Fibroblast of villous mesenchyme (primary cell): ENCODE data around the genes TMCO6, PCDHA9, PCDHB16, PCDHGA1, PCDHGB2, PCDHGB4 and PCDHGB6.

- CAGE, long polyA plus RNA = no peak
These were observed 638 bp downstream of the NRG2 start for GRCh38 chr5:140042518-140042803.

GRCh38 chr5:140228074-140229032 is 53.4 kb downstream of the CYSTM1 start:
- CAGE, long polyA plus RNA = no peak

DNA sequence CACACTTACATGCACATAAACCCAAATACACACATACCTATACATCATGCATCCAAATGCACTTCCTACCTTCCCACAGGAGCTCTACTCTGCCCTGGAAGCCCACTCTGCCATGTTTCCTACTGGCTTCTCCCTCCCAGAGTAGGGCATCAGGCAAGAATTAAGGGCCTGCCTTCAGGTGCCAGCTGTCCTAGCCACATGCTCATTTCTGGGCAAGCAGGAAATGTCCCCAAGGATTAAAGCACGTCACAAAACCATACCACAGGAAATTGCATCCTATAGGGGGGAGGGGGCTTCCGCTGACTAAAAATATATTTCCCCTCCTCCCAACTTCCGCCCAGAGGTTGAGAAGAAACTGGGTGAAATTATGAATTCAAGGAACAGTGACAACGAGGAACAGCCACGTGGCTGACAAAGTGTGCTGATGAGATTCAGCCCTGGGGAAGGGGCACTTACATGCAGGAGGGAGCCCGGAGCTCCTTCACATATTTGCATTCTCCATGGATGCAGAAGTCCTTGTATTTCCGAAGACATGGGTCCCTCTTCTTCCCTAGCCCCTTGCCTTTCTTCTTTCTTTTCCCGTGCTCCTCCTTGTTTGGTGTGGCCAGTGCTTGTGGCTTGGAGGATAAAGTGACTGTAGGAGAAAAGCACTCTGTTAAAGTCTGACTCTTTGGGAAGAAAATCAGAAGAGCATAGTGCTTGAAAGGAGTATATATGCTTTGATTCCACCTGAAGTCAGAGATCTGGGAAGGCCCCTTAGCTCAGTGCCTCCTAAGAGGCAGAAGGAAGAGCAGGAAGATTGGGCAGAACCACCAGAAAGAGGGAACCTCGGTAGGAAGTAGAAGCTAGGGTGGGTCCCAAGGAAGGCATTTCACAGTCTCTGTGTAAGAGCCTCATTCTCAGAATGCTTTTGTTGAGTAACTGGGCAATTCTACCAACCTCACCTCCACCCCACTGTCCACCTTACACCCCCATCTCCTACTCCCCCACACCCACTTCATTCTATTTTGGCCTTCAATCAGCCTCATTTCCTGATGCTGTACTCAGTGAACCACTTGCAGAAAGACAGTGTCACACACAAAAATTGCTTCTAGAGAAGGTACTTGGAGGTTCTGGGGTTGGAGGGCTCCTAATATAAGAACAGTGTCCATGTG is 3.8 kb downstream of the HBEGF start:
- CAGE, long polyA plus RNA = no peak

DNA sequence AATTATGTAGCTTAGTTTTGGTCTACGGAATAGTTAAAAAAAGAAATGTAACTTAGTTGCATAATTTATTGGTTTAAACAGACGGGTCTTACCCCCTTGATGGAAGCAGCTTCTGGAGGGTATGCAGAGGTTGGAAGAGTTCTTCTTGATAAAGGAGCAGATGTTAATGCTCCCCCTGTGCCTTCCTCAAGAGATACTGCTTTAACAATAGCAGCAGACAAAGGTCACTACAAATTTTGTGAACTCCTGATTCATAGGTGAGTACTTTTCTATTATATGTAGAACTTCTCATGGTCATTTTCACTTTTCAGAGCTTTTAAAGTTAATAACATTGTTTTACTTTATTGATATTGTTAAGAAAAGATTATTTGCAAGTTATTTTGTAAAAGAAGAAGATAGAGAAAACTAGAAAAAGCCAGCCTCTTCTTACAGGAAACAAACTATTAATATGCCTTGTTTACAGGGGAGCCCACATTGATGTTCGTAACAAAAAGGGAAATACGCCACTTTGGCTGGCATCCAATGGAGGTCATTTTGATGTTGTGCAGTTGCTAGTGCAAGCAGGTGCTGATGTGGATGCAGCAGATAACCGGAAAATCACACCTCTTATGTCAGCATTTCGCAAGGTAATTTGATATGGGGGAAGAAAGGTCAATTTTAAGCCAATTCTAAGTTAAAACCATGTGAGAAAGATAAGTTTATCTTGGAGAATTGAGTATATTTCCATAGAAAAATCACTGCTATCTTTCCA is 37.7 kb upstream of the EIF4EBP3 start:
- CAGE, long polyA plus RNA = no peak

DNA sequence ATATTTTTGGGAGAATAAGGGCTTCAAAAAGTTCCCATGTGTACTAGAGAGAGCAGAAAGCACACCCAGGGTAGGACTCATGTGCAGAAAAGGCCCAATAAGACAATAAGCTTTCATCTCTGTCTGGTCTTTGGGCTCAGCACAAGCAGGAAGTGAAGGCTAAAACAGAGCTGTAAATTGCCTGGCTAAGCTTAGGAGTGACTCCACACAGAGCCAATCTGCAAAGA is 12.0 kb downstream of the SLC35A4 start:
- CAGE, long polyA plus RNA = no peak

DNA sequence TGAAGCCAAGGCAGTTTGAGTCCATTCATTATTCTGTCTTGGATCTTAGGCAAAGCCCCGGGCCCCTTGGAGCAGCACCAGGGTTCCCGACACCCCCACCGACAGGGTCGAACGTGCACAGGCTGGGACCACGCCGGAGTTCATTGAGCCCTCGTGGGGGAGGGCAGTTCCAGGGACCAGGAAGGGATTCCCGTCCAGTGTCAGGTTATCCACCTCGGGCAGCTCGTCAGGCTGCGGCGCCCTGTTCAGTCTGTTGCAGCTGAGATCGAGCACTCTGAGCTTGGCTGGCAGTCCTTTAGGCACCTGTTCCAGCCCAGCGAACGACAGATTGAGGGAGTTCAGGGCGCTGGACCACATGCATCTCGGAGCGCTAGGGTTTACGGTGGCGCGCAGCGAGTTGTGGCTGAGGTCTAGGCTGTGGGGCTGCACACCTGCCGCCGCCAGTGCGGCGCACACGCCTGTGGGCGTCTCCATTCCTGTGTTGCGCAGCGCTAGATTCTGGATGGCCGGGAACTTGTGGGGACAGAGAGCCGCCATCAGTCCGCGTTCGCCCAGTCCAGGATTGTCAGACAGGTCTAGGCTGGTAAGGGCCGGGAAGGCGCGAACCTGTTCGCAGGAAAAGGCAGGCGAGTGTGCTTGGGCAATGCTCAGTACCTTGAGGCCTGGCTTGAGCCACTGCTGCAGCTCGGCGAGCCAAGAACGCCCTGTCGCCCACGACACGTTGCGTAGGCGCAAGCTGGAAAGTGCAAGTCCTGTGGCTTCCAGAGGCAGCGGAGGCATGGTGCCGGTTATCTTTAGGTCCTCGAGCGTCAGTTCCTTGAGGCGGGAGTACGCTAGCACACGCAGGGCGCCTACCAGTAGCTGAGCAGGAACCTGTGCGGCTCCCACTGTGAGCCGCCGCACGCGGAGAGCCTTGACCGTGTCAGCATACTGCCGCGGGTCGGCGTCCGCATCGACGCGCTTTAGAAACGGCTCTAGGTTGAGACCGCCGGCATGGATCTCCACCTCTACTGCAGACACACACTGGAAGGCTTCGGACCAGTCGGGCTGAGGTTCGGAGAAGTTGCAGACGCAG is 827 bp downstream of the CD14 start:
- CAGE, long polyA plus RNA = no peak

DNA sequence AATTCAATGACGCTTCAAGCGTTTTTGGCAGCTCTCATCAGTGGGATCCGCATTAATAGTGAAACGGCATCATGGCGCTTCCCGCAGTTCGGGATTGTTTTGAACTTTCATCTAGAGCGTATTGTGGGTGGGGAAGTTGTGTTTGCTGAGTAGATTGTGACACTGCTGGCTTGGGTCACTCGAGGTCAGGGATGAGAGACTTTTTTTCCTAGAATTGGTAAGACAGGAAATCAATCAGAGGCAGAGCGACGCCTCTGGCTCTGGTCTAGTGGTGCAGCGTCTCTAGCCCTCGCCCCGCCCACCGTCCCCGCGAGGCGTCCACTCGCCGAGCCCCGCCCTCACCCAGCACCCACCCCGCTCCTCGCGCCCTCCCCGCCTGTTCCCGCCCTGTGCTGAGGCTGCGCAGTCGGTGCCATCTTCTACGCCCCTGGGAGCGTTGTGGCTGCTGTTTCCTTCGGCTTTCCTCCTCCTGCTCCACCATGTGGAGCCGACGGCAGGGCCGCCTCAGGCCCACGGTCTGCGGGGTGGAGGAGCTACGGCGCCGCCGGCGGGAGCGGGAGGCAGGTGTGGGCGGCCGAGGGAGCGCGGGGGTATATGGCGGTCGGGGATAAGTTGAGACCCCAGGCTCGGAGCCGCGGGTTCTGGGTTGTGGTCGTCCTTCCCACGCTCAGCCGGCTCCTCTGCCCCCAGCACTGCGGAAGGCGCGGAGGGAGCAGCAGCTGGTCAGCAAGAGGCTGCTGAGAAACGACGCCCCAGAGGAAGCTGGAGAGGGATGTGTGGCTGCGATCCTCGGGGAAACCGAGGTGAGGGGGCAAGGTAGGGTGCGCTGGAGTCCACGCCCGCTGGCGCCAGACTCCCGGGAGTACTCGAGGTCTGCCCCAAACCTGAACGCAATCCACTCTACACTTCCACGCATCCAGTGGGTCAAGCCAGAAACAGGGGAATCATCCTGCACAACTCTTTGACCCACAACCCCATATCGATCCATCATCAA is at the start of gene TMCO6:
Gene TMCO6 (plus strand): TSS at position 403 of the 994 bp plus-strand sequence.
- CAGE, long polyA plus RNA = no peak

- CAGE, long polyA plus RNA = no peak
These were observed 3.0 kb downstream of the NDUFA2 start for GRCh38 chr5:140644274-140645086.

DNA sequence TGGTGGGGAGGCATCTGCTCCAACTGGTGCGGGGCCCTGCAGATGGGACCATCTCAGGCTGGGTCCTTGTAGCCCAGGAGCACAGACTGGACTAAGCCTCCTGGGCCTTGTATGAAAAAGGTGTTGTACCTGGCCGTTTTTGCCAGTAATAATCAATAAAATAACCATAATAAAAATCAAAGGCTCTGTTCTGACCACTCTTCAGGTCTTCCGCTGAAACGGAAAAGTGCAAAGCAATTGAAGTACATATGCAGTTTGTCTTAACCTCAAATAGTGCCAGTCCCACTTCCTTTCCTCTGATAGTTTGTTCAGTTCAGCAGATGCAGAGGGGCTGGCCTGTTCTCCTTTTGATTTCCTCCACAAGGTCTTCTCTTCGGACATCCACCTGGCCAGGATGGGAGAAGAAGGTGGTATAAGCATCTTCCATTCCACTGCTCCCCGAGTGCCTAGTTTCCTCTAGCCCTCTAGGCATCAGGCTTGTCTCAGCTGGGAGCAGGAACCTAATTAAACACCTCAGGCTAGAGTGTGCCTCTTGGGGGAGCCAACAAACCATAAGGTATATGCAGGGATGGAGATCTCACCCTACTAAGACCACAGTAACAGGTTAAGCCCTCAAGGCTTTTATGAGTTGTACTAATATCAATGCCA is 692 bp upstream of the DND1 start:
- CAGE, long polyA plus RNA = no peak

DNA sequence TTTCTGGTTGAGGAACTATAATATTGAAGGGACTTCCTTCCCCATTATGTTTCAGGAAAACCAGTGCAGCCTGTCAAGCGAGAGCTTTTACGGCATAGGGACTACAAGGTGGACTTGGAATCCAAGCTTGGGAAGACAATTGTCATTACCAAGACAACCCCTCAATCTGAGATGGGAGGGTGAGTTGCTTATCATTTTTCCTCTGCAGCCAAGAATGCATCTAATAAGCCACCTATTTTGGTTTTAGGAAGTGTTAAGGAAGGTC is 1.6 kb downstream of the ZMAT2 start:
- CAGE, long polyA plus RNA = no peak

DNA sequence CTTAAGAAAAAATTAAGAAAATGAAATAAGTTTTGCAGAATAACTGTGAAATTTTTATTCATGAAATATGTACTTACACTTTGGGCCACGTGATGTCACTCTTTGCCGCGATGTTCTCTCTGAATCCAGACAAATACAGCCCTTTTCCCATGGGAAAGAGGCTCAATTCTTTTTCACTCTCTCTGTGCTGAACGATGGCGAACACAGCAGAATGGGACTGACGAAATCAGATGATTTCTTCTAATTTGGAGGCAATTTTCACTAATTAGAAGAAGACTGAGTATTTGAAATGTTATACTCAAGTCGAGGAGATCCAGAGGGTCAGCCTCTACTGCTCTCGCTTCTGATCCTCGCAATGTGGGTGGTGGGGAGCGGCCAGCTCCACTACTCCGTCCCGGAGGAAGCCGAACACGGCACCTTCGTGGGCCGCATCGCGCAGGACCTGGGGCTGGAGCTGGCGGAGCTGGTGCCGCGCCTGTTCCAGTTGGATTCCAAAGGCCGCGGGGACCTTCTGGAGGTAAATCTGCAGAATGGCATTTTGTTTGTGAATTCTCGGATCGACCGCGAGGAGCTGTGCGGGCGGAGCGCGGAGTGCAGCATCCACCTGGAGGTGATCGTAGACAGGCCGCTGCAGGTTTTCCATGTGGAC is at the start of gene PCDHA9:
Gene PCDHA9 (plus strand): TSS at position 176 of the 649 bp plus-strand sequence.
- CAGE, long polyA plus RNA = no peak

DNA sequence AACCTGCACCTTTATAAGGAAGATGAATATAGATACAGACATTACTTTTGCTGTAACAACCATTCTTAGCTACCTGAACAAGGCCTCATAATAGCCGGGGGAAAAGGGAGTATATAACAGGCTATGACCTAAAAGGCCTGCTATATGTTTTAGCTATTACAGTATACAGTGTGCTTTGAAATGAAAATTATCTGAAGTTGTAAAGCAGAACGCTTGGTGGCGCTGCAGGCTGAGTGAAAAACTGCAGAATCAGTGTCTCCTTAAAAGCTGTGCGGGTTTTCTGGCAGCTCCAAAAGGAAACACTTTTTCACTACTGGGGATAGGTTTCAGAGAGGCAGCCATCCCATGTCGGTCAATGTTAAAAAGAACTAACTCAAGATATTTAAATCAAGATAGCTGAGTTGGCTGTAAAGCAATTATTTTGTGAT is 5.7 kb downstream of the PCDHB6 start:
- CAGE, long polyA plus RNA = no peak

- CAGE, long polyA plus RNA = no peak
These were observed at the start of gene PCDHB16 for GRCh38 chr5:141182246-141182870. TSS of gene PCDHB16 (plus strand) at chr5:141182387.

- CAGE, long polyA plus RNA = no peak
These were observed 5.6 kb downstream of the PCDHB15 start for GRCh38 chr5:141250796-141251197.

GRCh38 chr5:141330185-141330805 is at the start of gene PCDHGA1:
TSS of gene PCDHGA1 (plus strand) at chr5:141330514.
- CAGE, long polyA plus RNA = no peak

DNA sequence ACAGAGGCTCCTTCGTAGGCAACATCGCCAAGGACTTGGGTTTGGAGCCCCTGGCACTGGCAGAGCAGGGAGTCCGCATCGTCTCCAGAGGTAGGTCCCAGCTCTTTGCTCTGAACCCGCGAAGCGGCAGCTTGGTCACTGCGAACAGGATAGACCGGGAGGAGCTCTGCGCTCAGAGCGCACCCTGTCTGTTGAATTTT is 430 bp downstream of the PCDHGA2 start:
- CAGE, long polyA plus RNA = no peak

GRCh38 chr5:141359739-141360676 is at the start of gene PCDHGB2:
TSS of gene PCDHGB2 (plus strand) at chr5:141359994.
- CAGE, long polyA plus RNA = no peak

DNA sequence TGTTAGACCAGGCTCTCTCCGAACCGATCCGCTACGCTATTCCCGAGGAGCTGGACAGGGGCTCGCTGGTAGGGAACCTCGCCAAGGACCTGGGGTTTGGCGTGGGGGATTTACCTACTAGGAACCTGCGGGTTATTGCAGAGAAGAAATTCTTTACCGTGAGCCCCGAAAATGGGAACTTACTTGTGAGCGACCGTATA is 323 bp downstream of the PCDHGB3 start:
- CAGE, long polyA plus RNA = no peak

DNA sequence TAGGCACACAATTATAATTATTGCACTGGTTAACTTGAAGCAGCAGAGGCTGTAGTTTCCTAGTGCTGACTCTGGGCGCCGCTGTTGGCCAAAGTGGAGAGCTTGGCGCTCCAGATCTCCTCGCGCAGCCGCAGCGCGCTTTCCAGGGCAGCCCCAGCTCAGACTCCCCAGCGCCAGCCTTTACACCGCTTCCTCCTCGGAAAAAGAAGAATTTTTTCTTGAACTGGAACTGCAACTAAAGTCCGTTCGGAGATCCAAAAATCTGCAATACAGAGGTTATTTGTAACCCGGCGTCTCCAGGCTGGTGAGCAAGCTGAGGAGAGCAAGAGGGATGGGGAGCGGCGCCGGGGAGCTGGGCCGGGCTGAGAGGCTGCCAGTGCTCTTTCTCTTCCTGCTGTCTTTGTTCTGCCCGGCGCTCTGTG is at the start of gene PCDHGB4:
Gene PCDHGB4 (plus strand): TSS at position 145 of the 422 bp plus-strand sequence.
- CAGE, long polyA plus RNA = start-site peak on the plus strand centred at position 161 of the sequence, 46 bp wide, 141 and 86 reads in 2 replicates

- CAGE, long polyA plus RNA = start-site peak on the plus strand at chr5:141407957-141408063, 38 and 45 reads in 2 replicates
These were observed at the start of gene PCDHGB6 for GRCh38 chr5:141407696-141408707. TSS of gene PCDHGB6 (plus strand) at chr5:141408021.